ReNcell CX (cell line): ENCODE results near the gene MATN1.

DNA sequence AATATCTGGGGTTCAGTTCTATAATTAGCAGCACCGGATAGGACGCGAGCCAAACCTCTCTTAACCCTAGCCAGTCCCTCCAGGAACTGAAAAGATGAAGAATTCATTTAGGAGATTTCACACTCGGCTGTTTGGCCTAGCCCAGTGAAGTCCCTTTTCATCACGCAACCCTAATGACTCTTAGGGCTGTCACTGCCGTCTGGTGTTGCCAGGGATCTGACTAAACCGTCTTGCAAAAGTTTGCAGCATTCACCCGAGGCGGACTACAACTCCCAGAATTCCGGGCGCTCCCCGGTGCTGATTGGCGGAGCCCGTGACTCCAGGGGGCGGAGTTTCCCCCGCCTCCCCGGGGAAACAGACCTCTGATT, 267 bp upstream of the SESN2 start:
- PRO-cap, result bidirectional peak, plus-strand start outside the sequence, minus-strand start at position 188 of the sequence

- PRO-cap, result no peak
These were observed 32.1 kb upstream of the MED18 start for GRCh38 chr1:28296515-28297439.

GRCh38 chr1:28313841-28314495, 14.9 kb upstream of the MED18 start:
- PRO-cap, result no peak

GRCh38 chr1:28437654-28438737, 67.8 kb upstream of the RCC1 start:
- PRO-cap, result bidirectional peak, plus-strand start at chr1:28438156, minus-strand start at chr1:28437989

GRCh38 chr1:28640947-28641294, 1.9 kb downstream of the TAF12 start:
- PRO-cap, result no peak

- PRO-cap, result bidirectional peak, plus-strand start at chr1:28648605, minus-strand start at chr1:28648242
These were observed 5.1 kb upstream of the TAF12 start for GRCh38 chr1:28647927-28648463.

DNA sequence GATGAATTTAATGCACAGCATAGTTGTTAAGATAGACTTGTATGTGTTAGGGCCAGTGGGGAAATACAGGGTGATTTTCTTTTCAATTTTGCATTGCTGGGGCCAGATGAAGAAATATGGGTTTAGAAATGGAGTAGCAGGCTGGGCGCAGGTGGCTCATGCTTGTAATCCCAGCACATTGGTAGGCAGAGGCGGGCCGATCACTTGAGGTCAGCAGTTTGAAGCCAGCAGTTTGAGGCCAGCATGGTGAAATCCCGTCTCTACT, 9.5 kb downstream of the YTHDF2 start:
- PRO-cap, result no peak

DNA sequence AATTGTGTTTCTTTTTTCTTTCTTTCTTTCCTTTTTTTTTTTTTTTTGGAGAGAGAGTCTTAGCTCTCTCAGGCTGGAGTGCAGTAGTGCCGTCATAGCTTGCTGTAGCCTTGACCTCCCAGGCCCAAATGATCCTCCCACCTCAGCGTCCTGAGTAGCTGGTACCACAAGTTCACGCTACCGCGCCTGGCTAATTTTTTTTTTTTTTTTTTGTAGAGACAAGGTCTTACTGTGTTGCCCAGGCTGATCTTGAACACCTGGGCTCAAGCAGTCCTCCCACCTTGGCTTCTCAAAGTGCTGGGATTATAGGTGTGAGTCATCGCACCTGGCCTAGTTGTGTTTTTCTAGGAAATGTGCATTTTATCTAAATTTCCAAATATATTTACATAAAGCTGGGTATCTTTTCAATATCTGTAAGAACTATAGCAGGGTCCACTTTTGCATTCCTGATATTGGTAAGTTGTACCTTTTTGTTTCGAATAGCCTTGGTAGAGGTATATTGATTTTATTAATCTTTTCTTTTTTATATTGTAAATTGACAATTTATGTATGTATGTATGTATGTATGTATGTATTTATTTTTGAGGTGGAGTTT, 76.4 kb downstream of the TMEM200B start:
- PRO-cap, result no peak

DNA sequence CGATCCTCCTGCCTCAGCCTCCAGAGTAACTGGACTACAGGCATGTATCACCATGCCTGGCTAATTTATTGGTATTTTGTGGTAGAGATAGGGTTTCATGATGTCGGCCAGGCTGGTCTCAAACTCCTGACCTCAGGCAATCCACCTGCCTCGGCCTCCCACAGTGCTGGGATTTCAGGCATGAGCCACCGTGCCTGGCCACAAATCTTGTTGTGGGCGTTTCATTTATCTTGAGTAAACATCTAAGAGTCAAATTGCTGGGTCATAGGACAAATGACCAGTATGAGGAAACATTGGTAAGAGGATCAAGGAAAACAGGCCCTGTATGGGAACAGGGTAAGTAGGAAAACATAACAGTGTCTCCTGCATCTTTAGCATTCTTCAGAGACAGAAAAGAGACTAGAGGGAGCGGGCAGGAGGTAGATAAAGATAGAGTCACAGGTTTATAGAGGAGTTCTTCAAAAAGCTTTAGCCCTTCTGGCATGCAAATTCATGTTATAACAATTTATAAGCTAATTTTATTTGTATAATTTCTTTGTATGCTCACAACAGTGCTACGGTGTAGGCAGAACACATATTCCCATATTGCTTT, 17.8 kb downstream of the TMEM200B start:
- PRO-cap, result no peak

- PRO-cap, result no peak
These were observed 26.2 kb upstream of the TMEM200B start for GRCh38 chr1:29149728-29150514.

DNA sequence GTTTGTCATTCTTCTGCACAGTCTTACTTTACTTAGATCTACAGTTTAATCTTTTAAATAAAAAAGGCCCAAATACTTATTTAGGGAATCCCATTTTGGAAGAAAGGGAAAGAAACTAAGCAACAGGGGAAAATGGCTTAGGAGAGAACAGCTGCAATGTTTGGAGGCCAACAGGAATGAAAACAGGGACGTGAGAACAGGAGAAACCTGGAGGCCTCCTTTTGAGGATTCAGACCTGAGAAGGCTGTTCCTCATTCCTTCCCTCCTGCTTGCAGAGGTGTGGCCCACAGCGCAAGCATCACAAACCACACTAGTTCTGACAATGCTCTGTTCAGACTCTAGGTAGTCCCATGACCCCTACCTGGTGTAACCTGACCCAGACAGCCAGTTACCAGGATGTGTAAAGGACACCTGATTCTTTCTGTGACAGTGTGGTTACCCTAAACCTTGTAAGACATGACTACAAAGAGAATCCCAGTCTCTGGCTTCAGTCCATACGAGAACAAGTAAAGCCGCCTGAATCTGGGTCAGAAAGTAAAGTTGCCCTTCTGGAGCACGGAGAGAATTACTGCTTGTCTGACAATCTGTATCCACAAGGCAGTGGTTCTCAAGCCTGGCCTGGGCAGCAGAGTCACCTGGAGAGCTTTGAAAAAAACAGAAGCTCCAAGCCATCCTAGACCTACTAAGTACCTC, 3.2 kb downstream of the MECR start:
- PRO-cap, result no peak

DNA sequence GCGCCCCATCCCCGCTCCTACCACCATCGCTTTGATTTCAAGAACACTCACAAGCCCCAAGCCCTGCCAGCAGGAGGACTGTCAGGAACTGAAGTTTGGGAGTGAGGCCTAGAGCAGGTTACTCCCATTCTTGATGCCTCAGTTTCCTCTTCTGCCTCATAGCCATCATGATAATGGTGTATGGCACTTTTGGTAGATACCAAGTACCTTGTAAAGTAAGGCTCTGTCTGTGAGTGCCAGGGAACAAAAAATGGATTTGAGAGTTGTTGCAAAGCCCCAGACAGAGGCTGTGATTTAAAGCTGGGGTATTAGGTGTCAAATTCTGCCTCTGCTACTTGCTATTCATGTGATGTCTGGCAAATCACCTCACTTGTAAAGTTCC, 2.4 kb downstream of the PTPRU start:
- PRO-cap, result no peak

- PRO-cap, result no peak
These were observed 601.0 kb downstream of the PTPRU start for GRCh38 chr1:29837277-29837724.

DNA sequence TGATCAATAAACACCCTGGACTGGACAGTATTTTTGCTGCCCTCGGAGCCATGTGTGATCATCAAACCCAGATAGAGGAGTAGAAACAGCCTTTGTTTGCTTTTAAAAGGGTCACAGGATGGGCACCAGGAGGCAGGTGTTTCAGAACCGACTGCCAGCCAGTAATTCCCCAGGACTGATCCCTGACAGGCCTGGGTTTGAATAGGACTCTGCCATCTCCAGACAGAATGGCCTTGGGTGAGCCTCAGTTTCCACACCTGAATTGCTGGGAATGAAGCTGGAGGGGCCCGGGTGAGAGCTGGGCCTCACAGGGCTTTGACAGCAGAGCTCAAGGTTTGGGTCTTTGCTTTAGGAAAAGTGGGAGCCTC, 532.6 kb downstream of the MATN1 start:
- PRO-cap, result no peak

- PRO-cap, result no peak
These were observed 195.8 kb downstream of the MATN1 start for GRCh38 chr1:30527322-30528248.

GRCh38 chr1:30677597-30677850, 45.9 kb downstream of the MATN1 start:
- PRO-cap, result no peak

GRCh38 chr1:30723393-30723741, at the start of gene MATN1:
Gene MATN1 (minus strand): TSS chr1:30723585.
- PRO-cap, result no peak

GRCh38 chr1:30727701-30728151, 4.3 kb upstream of the MATN1 start:
- PRO-cap, result no peak

- PRO-cap, result no peak
These were observed 5.0 kb upstream of the MATN1 start for GRCh38 chr1:30728216-30728973.

DNA sequence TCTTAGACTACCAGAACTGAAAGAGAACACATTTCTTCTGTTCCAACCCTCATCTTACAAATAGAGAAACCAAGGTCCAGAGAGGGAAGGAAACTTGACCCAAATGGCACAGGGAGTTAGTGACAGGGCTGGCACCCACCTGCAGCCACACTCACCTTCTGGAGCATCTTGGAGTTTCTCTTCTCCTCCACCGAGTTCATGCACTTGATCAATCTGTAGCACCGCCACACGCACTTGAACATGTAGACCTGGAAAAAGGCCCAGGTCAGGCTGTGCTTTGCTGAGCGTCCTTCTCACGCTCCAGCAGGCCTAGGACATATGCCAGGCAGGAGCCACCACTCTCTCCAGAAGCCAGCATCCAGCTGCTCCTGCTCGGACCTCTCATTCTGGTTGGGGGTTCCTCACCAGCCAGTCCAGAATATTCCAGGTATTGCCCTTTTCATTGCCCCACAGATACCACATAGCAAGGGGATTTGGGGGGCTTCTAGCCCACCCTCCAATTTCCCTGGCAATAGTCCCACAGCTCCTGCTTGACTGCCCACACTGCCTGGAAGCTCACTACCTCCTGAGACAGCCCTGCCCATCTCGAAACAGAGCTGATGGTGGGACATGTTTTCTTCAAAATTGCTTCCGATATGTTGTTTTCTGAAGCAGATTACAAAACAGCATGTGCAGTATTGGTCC, 11.8 kb upstream of the MATN1 start:
- PRO-cap, result no peak